Parotid gland (tissue), 1 donor: Measurements from ENCODE around the genes APOL2 and ELFN2.

- PRO-cap: unidirectional peak, minus-strand start at chr22:36123901; unidirectional peak, minus-strand start at chr22:36124035
These were observed 36.8 kb downstream of the APOL3 start for GRCh38 chr22:36123664-36124337.

DNA sequence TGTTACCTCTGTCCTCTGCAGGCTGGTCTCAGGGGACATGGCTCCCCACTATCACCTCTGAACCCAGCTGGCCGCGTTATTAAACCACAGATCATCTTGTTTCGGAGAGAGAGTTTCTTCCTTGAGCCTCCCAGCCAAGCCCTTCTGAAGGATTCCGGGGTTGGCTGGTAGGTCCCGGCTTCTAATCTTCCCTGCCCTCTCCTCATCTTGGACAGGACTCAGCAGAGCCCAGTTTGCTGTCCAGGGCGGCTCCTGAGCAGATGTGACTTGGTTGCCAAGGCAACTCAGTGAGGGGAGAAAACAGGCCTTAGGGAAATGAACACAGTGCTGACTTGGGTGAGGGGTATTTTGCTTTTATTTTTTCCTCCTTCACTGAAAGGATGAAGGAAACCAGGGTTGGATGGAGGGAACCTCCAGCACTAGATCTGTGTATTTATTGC is 13.2 kb downstream of the APOL3 start:
- PRO-cap: no peak

GRCh38 chr22:36196863-36197452 is 4.7 kb downstream of the APOL4 start:
- PRO-cap: no peak

GRCh38 chr22:36238799-36239824 is at the start of gene APOL2:
APOL2 (minus strand) TSS chr22:36239527.
- PRO-cap: unidirectional peak, minus-strand start at chr22:36239558

DNA sequence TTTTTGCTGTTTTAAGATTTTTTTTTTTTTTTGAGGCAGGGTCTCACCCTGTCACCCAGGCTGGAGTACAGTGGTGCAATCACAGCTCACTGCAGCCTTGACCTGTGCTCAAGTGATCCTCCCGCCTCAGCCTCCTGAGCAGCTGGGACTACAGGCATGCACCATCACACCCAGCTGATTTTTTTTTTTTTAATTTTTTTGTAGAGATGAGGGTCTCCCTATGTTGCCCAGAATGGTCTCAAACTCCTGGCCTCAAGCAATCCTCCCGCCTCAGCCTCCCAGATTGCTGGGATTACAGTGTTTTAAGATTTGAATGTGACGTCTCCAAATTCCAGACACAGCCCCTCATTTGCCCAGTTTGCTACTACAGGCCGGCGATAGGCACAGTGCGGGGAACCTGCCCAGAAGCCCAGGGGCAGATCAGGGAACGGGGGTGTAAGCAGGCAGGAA is 55.3 kb downstream of the APOL1 start:
- PRO-cap: no peak

DNA sequence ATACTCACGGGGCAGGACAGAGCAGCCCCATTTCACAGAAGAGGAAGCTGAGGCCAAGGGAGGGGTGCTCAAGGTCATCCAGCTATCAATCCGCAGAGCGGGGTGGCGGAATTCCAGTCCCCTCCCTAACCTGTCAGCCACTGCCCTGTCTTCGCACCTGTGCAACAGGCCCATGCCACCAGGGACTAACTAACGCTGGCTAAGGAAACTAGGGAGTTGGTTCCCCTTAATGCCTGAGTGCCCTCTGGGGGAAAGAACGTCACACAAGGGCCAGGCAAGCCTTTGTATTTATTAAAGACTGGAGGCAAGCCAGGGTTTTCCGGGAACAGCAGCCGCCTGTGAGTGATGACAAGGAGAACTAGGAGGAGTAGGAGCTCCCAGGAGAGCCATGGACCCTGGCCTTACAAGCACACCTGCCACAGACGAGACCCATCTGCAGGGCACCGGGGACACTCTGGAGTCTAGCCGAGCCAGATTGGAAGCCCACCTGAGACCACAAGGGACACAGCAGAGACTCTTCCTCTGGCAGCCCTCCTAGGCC is 64.5 kb downstream of the MYH9 start:
- PRO-cap: bidirectional peak, plus-strand start at position 351 of the sequence, minus-strand start at position 191 of the sequence

- PRO-cap: no peak
These were observed 30.0 kb downstream of the MYH9 start for GRCh38 chr22:36357778-36358147.

GRCh38 chr22:36372777-36373891 is 14.6 kb downstream of the MYH9 start:
- PRO-cap: no peak

- PRO-cap: no peak
These were observed 2.5 kb downstream of the TXN2 start for GRCh38 chr22:36478897-36479382.

DNA sequence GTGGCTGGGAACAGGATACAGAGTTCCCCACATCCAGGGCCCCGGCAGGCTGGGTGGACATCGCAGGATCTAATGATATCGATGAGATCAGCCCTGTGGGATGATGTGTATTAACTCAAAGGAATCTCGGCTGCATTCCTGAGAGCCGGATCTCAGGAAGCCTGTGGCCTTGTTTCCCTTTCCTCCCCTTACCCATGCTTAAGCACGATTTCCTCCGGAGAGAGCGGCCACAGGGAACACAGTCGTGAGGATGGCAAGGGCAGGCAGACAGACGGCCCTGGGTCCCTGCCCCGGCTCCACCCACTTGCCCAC is 6.5 kb upstream of the PVALB start:
- PRO-cap: no peak

DNA sequence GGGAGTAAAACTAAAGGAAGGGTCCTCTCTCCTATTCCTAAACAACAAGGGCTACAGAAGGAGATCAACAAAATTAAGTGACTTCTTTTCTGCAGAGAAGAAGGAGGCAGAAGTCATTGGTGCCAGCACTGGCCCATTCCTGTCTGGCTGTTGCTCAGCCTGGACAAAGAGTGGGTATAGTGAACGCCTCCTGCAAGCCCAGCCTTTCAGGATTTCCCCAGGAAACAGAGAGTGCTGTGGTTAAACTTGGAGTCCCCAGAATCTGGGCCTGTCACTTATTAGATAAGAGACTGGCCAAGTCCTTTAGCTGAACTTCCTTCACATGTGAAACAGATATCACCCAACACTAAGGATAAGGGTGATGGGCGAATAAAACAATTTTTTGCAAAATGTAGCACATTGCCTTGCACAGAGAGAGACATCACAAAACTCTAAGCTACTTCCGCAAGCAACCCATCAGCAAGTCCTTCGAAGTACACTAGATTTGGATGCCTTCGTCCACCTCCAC is 755 bp upstream of the TEX33 start:
- PRO-cap: unidirectional peak, minus-strand start at position 152 of the sequence

- PRO-cap: no peak
These were observed 9.8 kb downstream of the MPST start for GRCh38 chr22:37029076-37029935.

GRCh38 chr22:37243249-37244086 is 601 bp downstream of the RAC2 start:
- PRO-cap: no peak

GRCh38 chr22:37284082-37284788 is 1.9 kb downstream of the CYTH4 start:
- PRO-cap: no peak

DNA sequence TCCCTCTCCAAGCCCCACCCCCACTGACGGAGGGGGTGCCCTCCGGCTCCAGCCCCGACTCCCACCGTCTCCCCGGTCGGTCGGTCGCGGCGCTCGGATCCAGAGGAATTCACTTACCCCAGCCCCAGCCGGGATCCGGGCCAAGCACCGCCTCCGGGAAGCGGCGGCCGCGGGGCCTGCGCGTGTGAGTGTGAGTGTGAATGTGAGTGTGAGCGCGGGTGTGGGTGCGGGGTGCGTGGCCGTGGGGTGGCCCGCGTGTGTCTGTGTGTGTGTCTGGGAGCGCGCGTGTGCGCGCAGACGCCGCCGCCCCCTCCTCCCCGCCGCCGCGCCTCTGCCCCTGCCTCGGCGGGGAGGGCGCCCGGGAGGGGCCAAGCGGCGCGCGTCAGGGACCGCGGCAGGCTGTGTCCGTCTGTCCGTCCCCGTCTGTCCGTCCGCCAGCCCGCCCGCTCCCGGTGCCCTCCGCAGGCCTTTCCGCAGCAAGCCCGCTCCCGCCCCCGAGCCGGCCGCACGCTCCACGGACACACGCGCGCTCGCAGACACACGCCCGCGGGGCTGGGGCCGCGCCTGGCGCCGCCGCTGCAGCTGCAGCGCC is at the start of gene ELFN2:
Gene ELFN2 (minus strand): TSS at position 299 of the 592 bp plus-strand sequence.
- PRO-cap: no peak

GRCh38 chr22:37577128-37577362 is 2.8 kb downstream of the LGALS2 start:
- PRO-cap: no peak

GRCh38 chr22:37610557-37611768 is 2.3 kb downstream of the GGA1 start:
- PRO-cap: unidirectional peak, minus-strand start at chr22:37610968

- PRO-cap: no peak
These were observed 9.7 kb downstream of the GGA1 start for GRCh38 chr22:37618253-37618806.

DNA sequence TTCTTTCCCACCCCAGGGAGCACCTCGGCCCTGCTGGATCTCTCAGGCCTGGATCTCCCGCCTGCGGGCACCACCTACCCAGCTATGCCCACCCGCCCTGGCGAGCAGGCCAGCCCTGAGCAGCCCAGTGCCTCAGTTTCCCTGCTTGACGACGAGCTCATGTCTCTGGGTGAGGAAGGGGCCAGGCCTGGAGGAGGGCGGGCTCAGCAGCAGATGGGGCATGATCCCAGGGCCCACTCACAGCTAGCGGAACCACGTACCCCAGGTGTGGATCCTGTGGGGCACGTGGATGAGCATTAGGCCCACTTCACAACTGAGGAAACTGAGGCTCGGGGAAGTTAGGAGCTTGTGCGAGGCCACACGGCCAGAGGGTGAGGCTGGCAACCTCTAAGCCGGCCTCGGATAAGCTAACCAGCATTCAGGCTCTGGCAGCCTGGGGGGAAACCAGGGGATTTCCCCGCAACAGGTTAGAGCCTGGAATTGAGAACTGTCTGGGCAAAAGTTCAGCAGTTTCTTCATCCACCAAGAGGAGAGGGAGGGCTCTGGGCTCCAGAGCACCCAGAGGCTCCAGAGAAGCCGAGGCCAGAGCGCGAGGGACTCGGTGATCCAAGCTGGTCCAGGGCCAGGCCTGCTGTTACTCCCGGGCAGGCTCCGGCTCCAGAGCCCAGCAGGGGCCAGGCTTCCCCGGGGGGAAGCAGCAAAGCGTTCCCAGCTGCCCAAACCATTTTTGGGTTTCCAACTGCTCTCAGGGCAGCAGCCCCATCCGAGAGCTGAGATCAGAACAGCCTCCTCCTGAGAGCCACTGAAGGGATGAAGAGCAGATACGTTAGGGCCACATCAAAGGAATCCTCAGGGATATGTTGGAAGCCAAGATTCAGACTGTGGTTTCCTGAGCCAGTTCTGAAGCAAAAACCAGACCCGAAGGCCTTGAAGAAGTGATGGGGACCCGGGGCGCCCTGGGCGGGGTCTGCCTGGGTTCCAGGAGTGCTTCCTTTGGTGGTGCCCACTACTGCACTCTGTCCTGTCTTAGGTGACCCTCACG is 13.4 kb upstream of the SH3BP1 start:
- PRO-cap: no peak

GRCh38 chr22:37654880-37655608 is 3.5 kb upstream of the PDXP start:
- PRO-cap: no peak